Epithelial cell of proximal tubule (primary cell): Measurements from ENCODE around the genes CD207 and EXOC6B.

GRCh38 chr2:69829975-69830360, 508 bp downstream of the GMCL1 start:
- RAMPAGE, long total RNA: no peak
- RRBS: under 1% methylated on average over 8 of the region's 39 CpGs

DNA sequence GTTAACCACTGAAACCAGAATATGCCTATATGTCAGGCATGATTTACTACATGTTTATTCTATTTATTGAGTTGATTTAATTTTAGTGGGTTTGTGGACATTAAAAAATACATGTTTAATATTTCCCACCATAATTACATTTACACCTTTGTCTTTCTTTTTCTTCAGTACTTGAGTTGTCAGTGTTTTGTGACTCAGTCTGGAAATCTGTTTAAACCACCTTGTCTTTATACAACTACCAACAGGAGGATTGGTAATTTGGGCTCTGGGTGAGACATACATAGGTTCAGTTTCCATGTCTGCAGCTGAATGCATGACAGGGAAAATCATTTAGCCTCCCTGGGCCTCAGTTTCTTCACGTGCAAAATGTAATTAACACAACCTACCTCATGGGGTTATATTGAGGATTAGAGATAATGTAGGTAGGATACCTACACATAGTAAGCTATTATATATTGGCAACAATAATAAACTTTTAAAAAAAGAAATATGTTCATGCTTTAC, 1.9 kb upstream of the MXD1 start:
- RAMPAGE, long total RNA: no peak
- RRBS: no CpG with 5 or more reads among the region's 1 CpG

DNA sequence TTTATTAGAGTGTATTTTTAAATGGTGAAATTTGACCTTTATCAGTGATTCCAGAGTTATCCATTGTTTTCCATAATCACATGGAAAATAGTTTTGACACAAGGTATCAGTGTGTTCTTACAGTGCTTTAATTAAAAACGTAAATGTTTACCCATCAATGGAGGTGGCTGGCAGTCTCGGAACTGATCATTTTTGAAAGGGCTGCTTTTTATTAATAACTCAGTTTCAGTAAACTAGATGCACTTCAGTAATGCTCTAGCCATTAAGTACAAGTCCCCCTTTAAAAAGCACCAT, 3.8 kb downstream of the MXD1 start:
- RAMPAGE, long total RNA: no peak
- RRBS: no CpG with 5 or more reads among the region's 2 CpGs

DNA sequence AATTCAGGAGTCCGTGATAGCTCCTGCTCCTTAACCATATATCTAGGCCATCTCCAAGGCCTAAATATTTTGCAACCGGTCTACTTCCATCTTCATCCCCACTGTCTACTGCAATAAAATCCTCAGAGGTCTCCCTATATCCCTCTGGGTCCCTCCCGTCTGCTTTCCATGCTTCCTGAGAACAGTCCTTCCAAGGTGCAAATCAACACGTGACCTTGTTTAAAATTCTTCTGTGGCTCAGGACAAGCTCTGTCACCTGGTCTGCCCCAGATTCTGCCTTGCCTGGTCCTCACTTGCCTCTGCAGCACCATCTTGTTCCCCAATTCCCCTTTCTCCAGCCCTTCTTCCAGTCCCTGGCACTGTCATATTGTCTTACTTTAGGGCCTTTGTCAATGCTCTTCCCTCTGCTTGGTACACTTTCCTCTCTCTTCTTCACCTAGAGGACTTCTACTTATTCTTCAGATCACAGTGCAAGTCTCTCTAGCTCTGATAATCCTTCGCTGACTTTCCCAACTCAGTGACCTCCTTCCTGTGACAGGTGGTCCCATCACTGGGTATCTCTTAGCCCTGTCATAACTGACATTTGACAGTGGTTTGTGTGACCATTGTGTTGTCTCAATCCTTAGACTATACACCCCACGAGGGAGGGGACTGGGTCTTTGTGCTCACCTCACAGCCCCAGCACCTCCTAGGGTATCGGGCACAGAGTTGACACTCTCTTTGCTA, 20.9 kb downstream of the MXD1 start:
- RAMPAGE, long total RNA: no peak
- RRBS: no CpG with 5 or more reads among the region's 7 CpGs

DNA sequence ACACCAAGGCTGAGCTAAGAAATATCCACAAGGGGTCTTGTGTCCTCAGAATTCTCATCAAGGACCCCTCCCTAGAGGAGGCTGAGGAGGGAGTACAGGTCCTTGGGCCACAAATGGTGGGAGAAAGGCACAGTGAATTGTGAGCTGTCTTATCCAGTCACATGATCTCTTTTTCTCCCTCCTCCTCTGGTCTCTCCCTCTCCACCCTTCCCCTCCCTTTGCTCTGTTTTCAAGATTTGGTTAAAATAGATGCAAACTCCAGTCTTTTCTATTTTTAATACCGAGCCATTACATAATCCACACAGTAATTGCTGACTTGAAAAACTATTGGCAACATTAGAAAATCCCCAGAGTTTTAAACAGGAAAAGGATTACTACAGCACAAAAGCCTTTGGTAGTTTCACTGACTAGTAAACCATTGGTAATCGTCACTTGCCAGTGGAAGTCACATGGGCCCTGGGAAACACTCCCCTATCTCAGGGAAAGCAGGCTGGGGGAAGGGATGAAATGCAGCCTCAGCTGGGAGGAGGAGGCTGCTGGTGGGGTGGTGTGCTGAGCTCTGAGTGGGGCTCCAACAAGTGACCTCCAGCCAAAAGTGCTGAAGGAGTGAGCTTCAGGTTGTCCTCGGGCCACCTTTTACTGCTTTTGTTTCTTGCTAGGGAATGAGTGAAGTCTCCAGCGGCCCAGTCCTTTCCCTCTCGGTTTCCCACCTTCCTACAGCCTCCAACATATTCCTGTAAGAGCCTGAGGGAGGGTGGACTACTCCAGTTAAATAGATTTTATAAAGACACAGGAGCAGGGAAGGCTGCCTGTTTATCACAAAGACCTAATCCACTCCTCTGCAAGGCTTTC, 57.3 kb upstream of the PCBP1 start:
- RAMPAGE, long total RNA: no peak
- RRBS: no CpG with 5 or more reads among the region's 5 CpGs

DNA sequence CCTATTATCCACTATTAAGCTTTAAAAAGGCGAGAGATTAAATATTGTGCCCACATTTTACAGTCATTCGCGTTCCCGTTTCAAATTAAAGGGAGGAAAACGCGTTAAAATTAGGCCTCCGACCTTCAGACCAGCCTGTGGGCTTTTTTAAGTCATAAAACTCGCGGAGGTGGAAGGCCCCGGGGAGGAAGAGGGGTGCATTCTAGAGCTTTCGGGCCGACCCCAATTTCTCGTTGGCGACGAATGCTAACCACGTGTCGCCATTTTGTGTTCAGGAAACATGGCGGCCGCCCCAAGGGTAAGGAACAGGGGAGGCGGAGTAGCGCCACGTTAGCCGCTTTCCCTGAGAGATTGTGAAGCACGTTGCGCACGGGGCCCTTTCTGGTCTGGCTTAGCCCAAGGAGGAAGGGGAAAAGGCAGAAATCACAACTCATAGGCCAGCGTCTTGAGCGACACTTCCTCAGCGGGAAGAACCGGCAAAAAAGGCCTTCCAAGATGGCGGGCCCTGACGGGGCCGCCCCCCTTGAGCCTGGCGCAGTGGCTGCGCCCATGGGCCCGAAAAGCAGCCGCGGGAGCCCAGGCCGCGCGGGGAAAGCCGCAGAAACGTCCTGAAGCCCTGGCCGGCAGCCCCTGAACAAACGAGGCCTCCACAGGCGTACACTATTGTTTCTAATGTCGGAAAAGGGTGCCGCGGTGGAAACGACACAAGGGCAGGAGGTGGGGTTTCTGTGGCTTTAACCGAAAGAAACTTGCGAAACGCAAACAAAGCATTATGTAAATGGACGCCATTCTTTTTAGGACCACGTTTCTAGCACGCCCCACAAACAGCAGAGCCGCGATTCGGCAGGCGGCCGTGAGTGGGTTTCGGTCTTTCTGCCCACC, 1.0 kb upstream of the PCBP1 start:
- RAMPAGE, long total RNA: no peak
- RRBS: no CpG with 5 or more reads among the region's 62 CpGs

DNA sequence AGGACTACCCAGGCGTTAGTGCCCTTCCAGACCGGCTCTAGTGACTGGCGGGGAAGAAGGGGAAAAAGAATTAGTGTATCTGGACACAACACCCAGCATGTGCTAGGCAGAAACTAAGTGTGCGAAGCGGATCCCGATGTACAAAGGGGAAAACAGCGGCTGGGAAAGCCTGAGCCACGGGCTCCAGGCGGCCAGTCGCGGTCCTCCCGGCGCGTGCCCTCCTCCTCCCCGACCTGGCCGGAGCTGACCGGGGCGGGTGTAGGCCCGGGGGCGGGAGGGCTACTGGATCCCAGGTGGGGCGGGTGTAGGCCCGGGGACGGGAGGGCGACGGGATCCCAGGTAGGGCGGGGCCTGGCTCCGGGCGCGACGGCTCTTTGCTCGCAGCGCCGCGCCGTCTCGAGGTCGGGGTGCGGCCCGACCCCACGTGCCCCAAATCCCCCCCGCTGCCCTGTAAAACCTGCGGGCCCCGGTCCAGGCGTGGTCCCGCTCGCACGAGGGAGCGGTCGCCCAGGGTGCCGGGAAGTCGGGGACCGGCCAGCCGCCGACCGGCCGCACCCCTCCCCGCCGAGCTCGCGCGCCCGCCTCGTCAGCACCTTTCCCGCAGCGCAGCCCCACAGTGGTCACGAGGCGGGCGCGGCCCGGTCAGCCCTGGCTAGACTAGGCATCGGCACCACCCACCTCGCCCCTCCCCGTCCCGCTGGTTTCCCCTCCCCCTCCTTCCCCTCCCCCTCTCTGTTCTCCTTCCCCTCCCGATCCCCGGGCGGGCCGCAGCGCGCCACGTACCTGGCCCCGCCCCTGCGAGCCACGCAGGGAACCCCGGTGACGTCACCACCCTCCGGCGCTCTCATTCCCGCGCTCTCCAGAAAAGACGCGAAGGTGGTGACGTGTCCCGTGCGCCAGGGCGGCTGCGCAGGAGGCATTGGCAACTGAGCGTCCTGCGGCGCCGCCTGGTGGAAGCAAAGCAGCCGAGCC, 48.6 kb downstream of the C2orf42 start:
- RAMPAGE, long total RNA: no peak
- RRBS: 2% methylated on average over 50 of the region's 102 CpGs

DNA sequence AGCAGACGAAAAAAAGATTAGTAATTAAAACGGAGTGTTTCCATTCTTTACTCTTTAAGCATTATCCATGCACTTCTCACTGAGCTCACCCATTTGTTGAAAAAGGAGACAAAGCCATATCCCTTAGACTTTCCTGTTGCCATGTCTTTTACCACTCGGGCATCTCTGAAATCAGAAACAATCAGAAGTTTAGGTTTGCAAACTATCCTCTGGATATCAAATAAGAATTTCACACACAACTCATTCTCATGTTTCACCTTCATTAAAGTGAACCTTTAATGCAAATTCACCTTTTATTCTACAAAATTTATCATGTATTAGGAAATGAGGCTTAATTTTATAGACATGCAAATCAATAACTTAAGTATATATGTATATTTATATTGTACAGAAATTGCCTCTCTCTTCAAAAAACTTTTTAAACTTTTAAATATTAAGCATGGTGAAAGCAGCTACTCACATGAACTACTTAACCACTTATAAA, 23.9 kb downstream of the TIA1 start:
- RAMPAGE, long total RNA: no peak
- RRBS: no CpG with 5 or more reads among the region's 3 CpGs

DNA sequence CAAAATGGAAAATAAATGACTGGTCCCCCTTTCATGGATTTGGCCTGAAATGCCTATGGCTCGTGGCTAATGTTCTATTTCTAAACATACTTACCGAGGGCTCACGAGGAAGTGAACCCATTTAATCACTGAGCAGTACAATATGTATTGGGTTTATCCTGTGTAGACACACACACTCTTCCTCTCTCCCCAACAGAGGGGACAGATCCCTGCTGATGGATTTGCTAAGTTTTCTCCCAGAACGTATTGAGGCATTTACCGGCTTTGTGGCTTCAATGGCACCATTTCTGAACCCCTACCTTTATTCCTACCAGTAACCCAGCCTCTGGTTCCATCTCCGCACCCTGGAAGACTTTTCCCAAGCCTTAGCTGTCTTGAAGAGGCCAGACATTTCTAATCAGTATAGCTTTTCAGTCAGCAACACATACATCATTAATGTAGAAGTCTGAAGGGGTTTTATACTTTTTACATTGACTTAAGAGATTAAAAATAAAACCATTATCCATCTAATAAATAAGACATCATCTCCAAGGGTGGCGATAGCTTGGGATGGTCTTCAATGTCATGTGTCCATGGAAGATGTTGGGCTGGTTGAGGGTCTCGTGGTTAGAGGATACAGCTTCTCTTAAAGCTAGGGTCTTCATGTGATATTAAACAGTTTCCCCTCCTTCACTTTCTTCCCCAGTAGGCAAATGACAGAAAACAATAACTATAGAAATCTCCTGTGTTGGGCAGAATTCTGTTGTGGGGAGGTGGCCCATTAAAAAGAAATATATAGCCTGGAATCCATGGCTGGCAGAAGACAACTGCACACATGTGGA, 103.7 kb downstream of the TGFA start:
- RAMPAGE, long total RNA: no peak
- RRBS: no CpG with 5 or more reads among the region's 8 CpGs

- RAMPAGE, long total RNA: no peak
- RRBS: no CpG with 5 or more reads among the region's 4 CpGs
Measured at GRCh38 chr2:70509532-70510120, 44.0 kb downstream of the TGFA start.

GRCh38 chr2:70527333-70528158, 26.1 kb downstream of the TGFA start:
- RAMPAGE, long total RNA: no peak
- RRBS: no CpG with 5 or more reads among the region's 5 CpGs

GRCh38 chr2:70835584-70835990, at the start of gene CD207:
Gene CD207, minus strand, starts transcription at chr2:70835816.
- RAMPAGE, long total RNA: no peak
- RRBS: no CpG with 5 or more reads among the region's 5 CpGs

DNA sequence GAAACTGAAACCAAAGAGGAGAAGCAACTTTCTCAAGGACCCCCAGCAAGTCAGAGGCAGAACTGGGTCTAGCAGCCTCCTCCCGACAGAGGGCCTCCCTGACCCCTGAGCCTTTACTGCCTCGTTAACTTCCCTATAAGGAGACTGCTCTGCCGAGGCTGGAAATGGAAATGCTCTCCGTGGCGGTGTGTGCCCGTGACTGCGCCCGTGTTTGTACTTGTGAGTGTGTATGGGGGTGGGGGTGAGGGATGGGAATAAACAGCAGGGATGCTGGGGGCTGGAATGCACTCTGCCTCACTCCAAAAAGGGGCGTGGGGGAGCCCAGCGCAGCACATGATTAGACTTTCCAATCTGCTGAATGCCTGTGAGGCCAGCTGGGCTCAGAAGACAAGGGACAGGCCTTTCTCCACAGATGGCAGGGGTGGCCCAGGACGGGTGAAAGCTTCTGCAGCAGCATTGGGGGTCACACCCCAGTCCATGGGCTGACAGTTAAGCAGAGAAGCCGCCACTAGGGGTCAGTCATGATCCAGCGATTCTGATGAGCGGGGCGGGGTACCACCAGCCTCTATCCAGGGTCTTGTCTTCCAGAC, 26.8 kb downstream of the MPHOSPH10 start:
- RAMPAGE, long total RNA: no peak
- RRBS: no CpG with 5 or more reads among the region's 15 CpGs

- RAMPAGE, long total RNA: no peak
- RRBS: no CpG with 5 or more reads among the region's 26 CpGs
Measured at GRCh38 chr2:71578424-71579355, 112.2 kb downstream of the DYSF start.

GRCh38 chr2:71751671-71752036, 285.2 kb downstream of the DYSF start:
- RAMPAGE, long total RNA: no peak
- RRBS: no CpG with 5 or more reads among the region's 1 CpG

- RAMPAGE, long total RNA: no peak
- RRBS: no CpG with 5 or more reads among the region's 4 CpGs
Measured at GRCh38 chr2:71898246-71898552, 249.5 kb downstream of the CYP26B1 start.

GRCh38 chr2:72115422-72116187, 32.1 kb downstream of the CYP26B1 start:
- RAMPAGE, long total RNA: no peak
- RRBS: no CpG with 5 or more reads among the region's 13 CpGs

- RAMPAGE, long total RNA: no peak
- RRBS: 3% methylated on average over 15 of the region's 57 CpGs
Measured at GRCh38 chr2:72148098-72148688, 531 bp upstream of the CYP26B1 start.

- RAMPAGE, long total RNA: no peak
- RRBS: no CpG with 5 or more reads among the region's 5 CpGs
Measured at GRCh38 chr2:72488388-72489307, 337.2 kb downstream of the EXOC6B start.

DNA sequence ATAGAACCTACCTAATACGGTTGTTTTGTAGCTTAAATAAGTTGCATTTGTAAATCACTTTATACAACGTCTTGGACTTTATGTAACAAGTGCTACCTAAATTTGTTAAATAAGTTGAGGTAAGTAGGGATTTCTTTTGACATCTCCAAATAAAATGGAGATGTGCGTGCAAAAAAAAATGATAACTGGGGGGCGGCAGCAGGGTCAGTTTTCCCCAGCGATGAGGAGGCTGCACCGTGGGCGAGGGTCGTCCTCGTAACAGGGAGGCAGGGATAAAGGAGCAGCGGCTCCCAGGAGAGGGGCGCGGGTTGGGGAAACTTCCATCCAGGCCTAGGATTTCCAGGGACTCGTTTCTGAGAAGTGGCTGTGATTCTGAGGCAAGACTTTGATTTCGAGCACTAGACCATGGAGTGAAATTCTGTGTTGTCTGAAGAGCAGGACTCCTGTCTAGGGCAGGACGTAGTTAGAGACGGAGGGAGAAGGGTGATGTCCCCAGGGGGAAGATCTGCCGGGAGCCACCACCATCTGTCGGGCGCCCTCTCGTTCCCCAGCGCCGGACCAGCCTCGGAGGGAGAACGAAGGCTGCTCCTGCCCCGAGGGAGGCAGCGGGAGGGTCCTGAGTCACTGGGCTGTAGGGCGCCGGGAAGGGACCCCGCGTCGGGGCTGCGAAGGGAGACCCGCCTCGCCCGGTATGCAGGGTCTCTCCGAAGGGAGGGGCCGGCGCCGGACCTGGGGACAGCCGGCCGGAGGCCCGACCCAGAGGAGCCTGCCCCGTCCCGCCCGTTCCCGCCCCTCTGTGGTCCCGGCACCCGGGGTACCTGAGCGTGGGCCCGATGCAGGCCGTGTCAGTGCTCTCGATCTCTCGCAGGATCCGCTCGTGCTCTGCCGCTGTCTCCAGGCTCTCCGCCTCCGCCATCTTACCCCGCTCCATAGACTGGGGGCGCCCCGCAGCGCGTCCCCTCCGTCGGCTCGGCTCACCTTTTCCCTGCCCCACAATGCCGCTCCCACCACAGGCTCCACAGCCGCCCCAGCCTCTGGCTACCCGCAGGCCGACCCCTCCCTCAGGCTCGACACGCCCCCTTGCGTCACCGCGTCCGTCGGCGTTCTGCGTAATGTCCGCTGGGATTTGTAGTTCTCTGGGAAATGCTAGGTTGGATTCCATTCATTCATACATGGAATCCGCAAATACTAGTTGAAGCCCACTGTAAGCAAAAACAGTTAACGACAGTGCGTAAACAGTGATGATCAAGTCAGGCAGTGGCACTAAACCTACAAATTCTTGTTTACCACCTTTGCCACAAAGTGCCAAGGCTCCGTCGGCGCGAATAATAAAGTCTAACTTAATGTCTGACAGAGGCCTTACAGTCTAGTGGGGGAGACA, at the start of gene EXOC6B:
EXOC6B (minus strand) TSS at position 1,054 of the 1,381 bp plus-strand sequence.
- RAMPAGE, long total RNA: no peak
- RRBS: 1% methylated on average over 25 of the region's 87 CpGs